ENCODE measurements around the genes THEM5, LCE3B, LCE4A, LCE1C, LCE1B, LCE6A, SPRR2F and LORICRIN.

DNA sequence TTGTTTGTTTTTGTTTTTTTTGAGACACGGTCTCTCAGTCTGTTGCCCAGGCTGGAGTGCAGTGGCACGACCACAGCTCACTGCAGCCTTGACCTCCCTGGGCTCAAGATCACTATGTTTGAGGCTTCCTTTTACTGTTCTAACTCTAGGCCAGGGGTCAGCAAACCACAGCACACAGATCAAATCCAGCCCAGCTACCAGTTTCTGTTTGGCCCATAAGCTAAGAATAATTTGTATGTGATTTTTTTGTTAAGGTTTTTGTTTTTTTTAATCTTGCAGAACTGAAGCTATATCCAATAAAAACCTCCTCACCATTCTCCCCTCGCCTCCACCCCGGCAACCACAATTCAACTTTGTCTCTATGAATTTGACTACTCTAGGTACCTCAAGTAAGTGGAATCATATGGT is 25.8 kb downstream of the PSMB4 start:
- RRBS, result no CpG with 5 or more reads among the region's 4 CpGs

GRCh38 chr1:151512235-151513479 is 1.5 kb downstream of the CGN start:
- RRBS, result no CpG with 5 or more reads among the region's 11 CpGs

GRCh38 chr1:151584174-151584738 is 27.6 kb upstream of the SNX27 start:
- RRBS, result no CpG with 5 or more reads among the region's 7 CpGs

DNA sequence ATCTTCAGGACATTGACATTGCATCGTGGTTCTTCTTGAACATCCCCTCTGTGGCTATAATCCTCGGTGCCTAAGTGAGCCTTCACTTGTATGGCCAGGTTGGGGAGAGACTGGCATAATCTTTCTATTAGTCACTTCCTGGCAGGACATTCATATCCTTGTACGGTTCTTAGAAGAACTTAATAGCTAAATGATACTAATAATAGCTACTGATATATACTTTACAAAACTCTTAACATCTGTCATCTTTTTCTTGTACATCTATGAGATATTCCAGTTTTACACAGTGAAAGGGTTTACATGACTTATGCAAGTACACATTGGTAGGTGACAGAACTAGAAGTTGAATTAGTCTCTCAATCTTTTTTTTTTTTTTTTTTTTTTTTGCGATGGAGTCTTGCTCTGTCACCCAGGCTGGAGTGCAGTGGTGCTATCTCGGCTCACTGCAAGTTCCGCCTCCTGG is 35.7 kb downstream of the CELF3 start:
- RRBS, result no CpG with 5 or more reads among the region's 6 CpGs

DNA sequence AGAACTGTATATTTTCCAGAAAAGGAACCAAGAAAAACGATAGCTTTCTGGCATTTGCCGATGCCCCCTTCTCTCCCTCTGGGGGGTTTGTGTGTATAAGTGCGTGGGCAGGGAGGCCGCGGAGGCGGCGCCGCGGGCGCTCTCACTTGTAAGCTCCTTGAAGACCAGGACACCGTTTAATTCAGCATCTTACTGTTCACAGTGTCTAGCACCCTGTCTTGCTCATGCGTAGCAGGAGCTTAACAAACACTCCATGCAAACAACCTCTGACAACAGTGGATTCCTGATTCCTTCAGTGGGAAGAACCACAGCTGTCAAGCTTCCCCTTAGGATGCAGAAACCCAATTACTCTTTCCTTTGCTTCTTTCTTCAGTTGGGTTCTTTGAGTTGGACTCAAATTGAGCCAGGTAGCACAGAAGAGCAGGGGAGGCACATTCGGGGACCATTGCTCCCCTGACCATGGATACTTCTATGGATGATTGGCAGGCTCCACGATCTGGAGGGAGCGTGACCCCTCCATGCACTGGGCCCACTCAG is 837 bp upstream of the CELF3 start:
- RRBS, result no CpG with 5 or more reads among the region's 15 CpGs

DNA sequence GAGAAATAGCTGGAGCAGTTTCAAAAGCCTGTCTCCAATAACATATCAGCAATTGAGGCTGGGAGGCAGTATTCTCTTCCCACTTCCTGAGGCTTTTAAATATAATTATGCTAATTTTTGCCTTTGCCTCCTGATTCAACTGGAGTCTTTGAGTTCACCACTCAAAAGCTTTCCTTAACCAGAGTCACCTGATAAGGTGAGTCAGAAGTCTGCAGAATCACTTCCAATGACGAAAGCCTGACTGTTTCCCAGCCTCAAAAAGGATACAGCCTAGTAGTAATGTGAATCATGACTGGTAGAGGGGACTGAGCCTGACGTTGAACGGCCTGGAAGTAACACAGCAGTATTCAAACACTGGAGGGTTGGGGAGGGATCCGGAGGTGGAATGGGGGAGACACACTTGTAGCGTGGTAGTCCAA is 10.4 kb upstream of the MRPL9 start:
- RRBS, result no CpG with 5 or more reads among the region's 5 CpGs

DNA sequence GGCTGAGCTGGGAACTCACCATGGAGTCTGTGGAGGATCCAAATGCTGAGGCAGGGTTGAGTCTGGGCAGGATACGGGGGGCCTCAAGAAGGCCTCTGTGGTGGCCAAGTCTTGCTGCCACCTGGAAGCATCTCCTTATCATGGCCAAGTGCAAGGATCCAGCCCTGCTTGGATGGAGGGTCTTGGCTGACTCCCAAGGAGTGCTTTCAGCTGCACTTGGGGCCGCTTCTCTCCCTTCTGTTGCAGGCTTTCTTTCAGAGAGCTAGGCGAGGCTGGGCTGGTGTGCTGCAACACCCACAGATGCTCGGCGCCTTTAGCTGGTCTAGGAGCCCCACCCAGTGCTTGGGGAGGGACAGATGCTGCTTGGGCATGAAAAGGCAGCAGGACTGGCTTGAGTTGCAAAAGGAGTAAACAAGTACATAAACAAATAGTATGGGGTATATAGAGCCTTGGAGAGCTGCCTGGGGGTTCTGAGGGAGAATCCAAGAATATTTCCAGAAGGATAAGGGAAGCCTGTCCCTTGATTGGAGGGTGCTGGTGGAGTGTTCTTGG is at the start of gene THEM5:
THEM5 (minus strand) TSS at position 289 of the 552 bp plus-strand sequence.
- RRBS, result no CpG with 5 or more reads among the region's 5 CpGs

- RRBS, result no CpG with 5 or more reads among the region's 10 CpGs
Observed at GRCh38 chr1:151944188-151945531, 35.3 kb upstream of the THEM4 start.

- RRBS, result 33% methylated on average over 5 of the region's 66 CpGs
Observed at GRCh38 chr1:152112065-152113069, 2.9 kb downstream of the TCHH start.

- RRBS, result no CpG with 5 or more reads among the region's 1 CpG
Observed at GRCh38 chr1:152613556-152613943, at the start of gene LCE3B. LCE3B (plus strand) TSS chr1:152613811.

DNA sequence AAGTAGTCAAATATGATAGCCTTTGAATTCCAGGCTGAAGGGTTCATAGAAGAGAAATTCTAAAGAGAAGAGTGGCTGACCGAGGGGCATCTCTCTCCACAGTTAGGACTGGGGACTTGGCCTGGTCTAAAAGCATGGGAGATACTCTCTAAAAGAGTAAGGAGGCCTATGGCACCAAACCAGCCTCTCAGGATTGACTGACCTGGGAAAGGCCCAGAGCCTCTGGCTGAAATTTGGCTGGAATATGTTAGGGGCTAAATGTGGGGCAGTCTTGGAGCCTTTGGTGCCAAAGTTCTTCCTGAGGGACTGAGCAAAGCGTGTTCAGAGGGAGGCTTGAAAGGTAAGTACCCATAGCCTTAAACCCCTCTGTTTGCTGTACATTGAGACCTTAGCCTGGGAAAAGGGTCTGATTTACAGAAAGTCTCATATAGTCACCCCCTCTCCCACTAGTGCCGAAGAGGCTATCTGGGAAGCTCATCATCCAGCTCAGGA is at the start of gene LCE4A:
LCE4A (plus strand) TSS at position 451 of the 492 bp plus-strand sequence.
- RRBS, result no CpG with 5 or more reads among the region's 3 CpGs

DNA sequence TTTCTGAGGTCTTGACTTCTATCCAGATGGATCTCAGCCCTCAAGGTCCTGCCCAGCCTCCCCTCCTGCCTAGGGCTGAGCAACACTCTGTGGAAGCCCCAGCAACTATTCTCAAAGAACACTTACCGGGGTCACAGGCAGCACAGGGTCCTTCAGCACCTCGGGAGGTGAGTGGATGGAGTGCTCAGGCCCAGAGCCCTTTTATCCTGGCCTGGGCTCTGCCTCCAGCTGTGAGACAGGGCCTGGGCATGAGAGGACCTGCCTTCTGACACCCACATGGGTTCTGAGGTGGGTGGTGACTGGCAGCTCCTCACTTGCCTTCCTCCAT is at the start of gene LCE1C:
LCE1C (minus strand) TSS at position 177 of the 328 bp plus-strand sequence.
- RRBS, result no CpG with 5 or more reads among the region's 2 CpGs

DNA sequence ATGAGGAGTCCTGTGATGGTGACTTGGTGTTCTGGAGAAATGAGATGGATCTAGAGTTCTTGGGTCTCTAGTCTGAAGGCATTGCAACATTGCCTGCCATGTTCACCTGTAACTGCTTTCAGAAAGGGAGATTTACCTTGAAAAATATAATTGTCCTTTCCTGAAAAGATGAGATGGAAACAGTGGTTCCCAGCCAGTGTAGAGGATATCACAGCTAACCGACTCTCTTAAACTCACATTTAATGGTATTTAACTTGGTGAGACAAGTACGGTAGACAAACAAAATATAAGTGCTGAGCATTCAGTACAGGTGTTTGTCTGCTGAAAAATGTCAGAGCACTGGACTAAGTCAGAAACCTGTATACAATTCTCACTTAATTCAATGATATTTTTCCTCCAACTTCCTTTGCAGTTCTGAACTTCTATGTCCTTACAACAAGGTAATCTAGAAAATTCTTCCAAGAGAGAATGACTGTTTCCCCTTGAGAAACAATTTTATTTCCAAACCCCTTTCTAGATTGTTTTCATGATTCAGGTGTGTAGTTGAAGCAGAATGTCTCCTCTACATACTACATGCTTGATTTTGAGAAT is at the start of gene LCE1B:
LCE1B (plus strand) TSS at position 412 of the 591 bp plus-strand sequence.
- RRBS, result no CpG with 5 or more reads among the region's 2 CpGs

DNA sequence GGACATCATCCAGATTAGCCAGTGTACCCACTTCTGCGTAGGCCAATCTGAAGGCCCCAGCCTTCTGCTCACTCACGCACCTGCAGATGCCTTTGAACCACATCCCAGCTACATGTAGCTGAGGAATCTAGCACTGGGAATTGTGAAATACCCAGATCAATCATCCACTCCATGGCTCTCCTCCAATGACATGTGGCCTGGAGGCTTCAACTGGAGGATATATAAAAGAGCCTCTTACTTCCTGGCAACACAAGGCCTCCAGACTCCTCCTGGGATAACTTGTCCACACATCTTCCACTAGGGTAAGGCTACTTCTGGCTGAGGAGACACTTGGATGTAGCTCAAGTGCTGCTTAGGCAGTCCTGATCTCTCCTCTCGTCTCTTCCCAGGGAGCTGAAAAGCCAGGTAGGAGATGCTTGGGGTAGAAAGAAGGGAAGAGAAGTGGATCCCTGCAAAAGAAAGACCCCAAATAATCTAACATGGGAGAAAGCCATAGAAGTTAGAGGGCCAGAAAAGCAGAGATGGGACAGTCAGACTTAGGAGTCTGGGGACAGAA is at the start of gene LCE6A:
LCE6A (plus strand) TSS at position 250 of the 556 bp plus-strand sequence.
- RRBS, result no CpG with 5 or more reads among the region's 3 CpGs

DNA sequence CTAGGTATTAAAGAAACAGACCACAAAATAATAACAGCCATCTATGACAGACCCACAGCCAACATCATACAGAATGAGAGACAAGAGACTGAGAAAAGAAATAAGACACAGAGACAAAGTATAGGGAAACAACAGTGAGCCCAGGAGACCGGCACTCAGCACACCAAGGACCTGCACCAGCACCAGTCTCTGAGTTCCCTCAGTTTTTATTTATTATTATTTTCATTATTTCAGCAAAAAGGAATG is 6.2 kb downstream of the SPRR2E start:
- RRBS, result no CpG with 5 or more reads among the region's 1 CpG

DNA sequence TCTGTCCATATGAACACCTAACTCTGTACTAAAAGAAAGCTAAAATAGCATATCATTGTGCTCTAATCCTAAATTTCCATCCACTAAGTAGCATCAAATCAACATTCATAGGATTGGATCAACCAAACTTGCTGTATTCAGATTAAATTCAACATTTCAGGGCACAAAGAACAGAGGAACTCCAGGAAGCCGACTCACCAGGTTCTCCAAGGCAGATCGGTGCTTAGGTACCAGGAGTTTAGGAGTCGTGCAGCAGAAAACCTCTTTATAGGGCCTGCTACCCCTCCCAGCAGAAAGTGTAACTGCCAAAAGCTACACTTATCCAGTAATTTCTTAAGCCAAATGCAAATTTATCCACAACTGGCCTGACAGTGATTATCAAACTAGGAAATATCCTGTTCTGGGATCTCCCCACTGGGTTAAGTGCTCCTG is at the start of gene SPRR2F:
SPRR2F (minus strand) TSS at position 241 of the 432 bp plus-strand sequence.
- RRBS, result no CpG with 5 or more reads among the region's 3 CpGs

GRCh38 chr1:153259557-153260087 is at the start of gene LORICRIN:
LORICRIN (plus strand) TSS chr1:153259687.
- RRBS, result no CpG with 5 or more reads among the region's 6 CpGs

- RRBS, result 80% methylated on average over 5 of the region's 31 CpGs
Observed at GRCh38 chr1:153292477-153293514, 20.0 kb downstream of the PGLYRP3 start.

All from OVCAR3 (cell line).